Measurements from ENCODE around the gene NRIP1.

GRCh38 chr21:5101655-5102154, 5419.7 kb upstream of the TPTE start:
- PRO-cap = unidirectional peak, minus-strand start at chr21:5101917

DNA sequence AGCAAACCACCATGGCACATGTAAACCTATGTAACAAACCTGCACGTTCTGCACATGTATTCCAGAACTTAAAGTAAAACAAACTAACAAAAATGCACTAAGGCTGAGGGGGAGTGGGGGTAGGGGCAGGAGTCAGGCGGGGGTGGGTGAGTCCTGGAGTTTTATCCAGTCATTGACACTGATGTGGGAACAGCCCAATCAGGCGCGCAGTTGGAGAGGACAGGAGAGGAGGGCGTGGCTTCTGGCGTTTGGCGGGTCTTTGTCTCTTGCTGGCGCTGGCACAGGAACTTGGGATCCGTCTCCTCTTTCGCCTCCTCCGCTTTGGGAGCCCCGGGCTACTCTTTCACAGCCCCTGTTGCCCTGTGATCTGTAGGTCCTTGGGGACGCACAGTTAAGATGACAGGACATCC, 4968.0 kb upstream of the TPTE start:
- PRO-cap = no peak

DNA sequence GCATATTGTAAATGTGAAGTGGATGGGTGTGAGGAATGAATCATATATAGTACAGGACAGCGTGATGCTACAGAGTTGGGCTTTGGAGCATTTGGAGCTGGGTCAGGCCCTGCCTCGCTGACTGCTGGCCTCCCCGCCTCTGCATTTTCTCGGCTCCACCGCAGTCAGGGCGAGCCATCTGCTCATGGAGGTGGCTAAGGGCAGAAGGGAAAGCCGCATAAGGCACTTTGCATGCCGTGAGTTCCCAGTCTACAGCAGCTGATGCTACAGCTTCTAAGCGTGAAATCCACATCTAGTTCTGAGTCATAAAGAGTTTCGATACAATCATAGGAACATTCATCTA, 2768.0 kb upstream of the TPTE start:
- PRO-cap = no peak

DNA sequence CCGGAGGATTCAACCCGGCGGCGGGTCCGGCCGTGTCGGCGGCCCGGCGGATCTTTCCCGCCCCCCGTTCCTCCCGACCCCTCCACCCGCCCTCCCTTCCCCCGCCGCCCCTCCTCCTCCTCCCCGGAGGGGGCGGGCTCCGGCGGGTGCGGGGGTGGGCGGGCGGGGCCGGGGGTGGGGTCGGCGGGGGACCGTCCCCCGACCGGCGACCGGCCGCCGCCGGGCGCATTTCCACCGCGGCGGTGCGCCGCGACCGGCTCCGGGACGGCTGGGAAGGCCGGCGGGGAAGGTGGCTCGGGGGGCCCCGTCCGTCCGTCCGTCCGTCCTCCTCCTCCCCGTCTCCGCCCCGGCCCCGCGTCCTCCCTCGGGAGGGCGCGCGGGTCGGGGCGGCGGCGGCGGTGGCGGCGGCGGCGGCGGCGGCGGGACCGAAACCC, 2124.0 kb upstream of the TPTE start:
- PRO-cap = no peak

GRCh38 chr21:8651671-8652029, 1869.7 kb upstream of the TPTE start:
- PRO-cap = no peak

DNA sequence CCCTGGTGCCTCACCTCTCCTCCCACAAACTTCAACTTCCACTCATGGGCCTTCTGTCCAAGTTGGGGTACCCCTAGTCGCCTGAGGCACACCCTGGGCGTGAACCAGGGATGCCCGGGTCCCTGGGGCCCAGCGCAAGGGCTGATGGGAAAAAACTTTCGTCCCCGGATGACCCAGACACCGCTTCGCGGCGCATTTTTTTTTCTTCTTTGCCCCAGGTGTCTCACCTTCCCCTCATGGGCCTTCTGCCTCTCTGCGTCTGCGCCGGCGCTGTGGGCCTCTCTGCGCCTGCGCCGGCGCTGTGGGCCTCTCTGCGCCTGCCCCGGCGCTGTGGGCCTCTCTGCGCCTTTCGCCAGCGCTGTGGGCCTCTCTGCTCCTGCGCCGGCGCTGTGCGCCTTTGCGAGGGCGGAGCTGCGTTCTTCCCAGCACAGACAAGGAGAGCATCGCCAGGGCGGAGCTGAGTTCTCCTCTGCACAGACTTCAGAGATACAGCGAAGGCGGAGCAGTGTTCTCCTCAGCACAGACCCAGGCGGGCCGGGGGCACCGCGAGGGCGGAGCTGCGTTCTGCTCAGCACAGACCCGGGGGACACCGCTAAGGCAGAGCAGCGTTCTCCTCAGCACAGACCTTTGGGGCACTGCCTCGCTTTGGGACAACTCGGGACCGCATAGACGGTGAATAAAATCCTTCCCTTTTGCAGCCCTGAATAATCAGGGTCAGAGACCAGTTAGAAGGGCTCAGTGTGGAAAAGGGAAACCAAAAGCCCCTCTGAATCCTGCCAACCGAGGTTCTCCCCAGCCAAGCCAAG, 1706.0 kb upstream of the TPTE start:
- PRO-cap = no peak

- PRO-cap = no peak
These were observed 1483.4 kb upstream of the TPTE start for GRCh38 chr21:9037941-9038376.

- PRO-cap = no peak
These were observed 147.0 kb downstream of the LIPI start for GRCh38 chr21:14063653-14064207.

DNA sequence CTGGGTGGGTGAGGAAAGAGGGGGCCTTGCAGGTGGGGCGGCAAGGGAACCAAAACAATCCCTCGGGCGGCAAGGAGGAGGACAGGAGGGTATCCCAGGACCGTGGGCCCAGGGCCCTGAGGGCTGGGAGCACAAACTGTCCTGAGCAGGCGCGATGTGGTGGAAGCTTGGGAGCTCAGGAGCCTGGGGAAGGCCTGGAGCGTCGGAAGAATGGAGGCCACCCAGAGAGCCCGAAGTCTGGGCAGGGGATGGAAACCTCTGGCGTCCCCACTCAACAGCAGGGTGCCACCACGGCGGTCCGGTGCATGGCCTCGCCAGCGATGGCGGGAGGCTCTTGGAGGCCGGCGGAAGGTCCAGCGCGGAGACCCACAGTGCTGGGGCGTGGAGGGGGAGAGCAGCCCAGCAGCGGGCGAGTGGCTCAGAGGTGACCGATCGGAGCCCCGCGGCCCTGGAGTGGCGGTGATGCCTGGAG, 140.4 kb downstream of the LIPI start:
- PRO-cap = no peak

- PRO-cap = no peak
These were observed 65.5 kb downstream of the SAMSN1 start for GRCh38 chr21:14480631-14480903.

DNA sequence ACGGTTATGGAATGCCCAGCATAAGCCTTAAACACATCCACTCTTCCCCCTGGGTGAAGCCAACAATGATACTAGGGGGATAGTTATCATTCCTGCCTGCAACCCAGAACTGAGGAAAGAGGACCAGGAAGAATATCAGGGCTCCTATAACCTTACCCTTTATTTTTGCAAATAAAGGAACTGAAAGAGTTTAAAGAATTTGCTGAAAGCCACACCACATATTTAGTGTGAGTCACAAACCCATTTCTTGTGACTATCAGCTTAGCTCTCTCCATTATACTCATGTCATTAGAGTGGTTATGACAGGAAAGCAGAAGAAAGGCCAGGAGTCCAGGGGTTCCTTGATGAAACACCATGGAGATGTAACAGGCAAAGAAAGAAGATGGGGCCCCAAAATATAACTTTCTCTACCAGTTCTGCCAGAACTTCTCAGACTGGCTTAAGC, 141.1 kb upstream of the SAMSN1 start:
- PRO-cap = no peak

GRCh38 chr21:15064443-15065530, at the start of gene NRIP1:
Gene NRIP1, minus strand, starts transcription at chr21:15065000.
- PRO-cap = bidirectional peak, plus-strand start at chr21:15065156, minus-strand start at chr21:15064988

DNA sequence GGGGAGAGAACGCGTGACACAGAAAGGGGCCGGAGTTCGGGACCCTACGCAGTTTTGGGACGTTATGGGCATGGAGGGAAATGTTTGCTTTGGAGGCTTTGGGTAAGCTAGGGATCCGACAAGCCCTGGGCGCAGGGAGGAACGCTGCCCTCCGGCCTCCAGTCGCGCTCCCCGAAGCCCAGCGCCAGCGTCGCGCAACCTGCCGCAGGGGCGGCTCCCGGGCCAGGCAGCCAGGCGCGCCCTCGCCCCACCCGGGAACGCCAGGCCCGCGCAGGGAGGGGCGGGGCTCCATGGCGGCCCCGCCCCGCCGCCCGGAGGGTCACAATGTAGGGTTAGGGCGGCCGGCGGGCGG, 268 bp upstream of the USP25 start:
- PRO-cap = bidirectional peak, plus-strand start outside the sequence, minus-strand start at position 170 of the sequence

DNA sequence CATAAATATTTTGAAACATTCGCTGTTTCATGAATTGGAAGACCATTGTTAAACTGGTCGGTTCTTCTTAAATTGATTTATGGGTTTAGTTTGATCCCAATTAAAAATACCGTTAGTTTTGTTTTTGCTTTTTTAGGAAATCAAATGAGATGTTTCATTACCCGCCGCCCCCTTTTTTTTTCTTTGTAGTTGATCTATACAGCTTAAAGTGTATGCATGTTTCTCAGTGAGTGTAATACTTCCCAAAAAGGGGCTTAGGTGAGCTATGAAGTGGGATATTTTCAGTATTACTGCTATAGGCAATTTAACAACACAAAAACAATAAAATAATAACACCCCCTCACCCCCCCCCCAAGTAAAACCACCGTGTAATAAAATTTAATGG, 57.8 kb downstream of the USP25 start:
- PRO-cap = no peak

GRCh38 chr21:16078809-16079056, 349.0 kb downstream of the USP25 start:
- PRO-cap = no peak

GRCh38 chr21:16195548-16195943, 465.8 kb downstream of the USP25 start:
- PRO-cap = no peak

DNA sequence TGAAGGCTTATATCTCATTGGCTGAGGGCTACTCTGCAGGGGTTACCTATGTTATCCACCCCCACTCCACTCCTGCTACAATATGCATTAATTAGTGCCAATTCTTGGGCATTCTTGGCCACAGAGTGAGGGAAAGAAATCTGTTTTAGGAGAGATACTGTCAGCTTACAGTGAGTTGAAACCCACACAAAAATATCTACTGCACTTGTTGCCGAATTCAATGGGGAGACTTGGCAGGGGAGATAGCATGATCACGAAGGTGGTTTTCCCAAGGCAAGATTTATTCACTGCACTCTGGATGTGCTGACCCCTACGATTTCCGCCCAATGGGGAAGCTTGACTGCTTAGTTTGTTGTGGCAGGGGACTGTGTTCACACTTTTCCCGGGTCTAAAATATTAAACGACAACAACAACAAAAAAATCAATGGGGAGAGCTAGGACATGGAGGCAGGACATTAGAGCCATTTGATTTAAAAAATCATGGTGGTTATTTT, 794.0 kb upstream of the CXADR start:
- PRO-cap = no peak

- PRO-cap = no peak
These were observed 242.7 kb upstream of the CXADR start for GRCh38 chr21:17270208-17270544.

DNA sequence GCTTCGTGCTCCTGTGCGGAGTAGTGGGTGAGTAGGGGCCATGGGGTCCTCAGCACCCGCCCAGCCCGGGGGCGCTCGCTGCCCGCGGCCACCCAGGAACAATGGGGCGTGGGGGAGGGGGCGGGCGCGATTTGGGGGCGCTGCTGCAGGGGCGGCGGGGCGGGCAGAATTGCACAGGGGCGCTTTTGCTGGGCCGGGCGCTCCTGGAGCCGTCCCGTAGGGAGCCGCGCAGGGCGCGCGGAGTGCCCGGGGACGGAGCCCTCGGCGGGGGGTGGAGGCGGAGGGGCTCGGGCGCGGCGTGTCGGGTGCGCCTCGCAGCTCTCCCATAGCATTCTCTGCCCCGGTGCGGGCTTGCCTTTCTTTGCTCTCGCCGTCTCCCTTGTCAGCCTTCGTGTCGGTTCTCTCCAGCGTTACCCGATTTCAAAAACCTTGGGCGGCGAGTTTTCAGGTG, 328 bp downstream of the CXADR start:
- PRO-cap = no peak

DNA sequence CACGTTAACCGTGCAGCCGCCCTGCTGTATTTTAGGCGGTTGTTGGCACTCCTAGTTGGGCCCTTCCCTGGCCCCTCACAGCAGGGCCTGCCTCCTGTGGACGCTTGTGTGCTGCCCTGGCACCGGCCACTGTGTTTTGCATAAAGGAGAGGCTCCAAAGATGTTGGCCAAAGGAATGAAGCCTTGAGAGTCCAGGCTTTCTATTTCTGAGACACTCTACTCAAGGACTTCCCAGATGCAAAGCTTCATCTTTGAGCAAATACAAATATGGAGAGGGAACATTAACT, 683 bp upstream of the BTG3 start:
- PRO-cap = no peak

Measured in neutrophil (primary cell).